Mesenchymal stem cell of the bone marrow (primary cell): ENCODE measurements around a stretch of chr2.

DNA sequence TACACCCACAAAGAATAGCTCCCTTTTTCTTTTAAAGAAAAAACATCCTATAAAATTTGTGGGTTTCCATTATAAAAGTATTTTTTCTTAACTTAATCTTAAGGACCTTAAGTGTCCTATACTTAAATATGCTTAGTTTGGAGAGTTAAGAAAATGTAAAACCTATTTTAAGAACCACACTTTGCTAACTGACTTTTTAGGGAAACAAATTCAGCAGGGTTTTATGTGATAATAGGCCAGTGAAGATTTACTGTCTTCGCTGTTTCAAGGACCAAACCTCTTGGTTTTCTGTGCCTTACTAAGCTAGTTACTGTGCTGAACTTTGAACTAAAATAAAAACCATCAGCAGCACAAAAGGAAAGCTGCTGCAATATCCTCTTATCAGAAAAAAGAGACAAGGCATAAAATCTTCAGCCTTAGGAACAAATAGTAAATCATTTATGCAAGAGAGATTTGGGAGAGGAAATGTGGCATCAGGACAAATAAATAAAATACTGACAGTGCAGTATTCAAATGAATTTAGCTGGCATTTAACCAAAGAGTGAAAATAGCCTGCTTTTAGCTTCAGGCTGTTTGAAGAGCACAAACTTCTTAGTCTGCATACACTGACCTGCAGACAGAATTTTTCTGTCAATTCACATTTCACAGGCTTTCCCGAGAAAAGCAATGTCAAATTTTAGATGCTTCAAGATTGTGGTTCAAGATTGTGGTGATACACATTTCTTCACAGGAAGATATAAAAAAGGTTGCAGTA, 64.1 kb upstream of the EHBP1 start:
- CAGE, long polyA plus RNA = no peak

DNA sequence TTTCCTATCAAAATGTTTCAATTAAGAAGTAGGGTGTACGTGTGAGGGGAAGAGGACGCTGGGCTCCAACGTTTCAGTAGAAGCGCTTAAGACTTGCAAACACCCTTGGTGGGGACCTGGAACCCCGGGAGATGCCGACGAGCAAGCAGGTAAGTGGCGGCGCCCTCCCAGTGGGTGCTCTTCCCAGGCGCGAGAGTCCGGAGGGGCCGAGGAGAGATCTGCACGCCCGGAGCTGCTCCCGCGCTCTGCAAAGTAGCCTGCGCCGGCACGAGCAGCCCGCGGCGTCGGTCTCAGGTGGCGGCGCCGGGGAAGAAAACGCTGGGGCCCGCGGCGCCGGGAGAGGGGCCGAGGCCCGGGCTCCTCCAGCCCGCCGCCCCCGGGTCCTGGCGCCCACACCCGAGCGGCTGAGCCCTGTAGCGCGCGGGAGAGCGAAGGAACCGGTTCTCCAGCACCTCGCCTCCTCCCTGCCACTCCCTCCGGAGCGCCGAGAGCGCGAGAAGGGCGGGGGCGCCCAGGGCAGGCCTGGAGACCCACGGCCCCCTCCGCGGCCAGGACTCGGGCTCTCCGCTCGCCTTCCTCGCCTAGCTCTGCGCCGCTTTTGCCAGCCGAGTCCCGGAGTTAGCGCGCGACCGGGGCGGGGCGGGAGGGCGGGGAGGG, 498 bp upstream of the OTX1 start:
- CAGE, long polyA plus RNA = no peak

DNA sequence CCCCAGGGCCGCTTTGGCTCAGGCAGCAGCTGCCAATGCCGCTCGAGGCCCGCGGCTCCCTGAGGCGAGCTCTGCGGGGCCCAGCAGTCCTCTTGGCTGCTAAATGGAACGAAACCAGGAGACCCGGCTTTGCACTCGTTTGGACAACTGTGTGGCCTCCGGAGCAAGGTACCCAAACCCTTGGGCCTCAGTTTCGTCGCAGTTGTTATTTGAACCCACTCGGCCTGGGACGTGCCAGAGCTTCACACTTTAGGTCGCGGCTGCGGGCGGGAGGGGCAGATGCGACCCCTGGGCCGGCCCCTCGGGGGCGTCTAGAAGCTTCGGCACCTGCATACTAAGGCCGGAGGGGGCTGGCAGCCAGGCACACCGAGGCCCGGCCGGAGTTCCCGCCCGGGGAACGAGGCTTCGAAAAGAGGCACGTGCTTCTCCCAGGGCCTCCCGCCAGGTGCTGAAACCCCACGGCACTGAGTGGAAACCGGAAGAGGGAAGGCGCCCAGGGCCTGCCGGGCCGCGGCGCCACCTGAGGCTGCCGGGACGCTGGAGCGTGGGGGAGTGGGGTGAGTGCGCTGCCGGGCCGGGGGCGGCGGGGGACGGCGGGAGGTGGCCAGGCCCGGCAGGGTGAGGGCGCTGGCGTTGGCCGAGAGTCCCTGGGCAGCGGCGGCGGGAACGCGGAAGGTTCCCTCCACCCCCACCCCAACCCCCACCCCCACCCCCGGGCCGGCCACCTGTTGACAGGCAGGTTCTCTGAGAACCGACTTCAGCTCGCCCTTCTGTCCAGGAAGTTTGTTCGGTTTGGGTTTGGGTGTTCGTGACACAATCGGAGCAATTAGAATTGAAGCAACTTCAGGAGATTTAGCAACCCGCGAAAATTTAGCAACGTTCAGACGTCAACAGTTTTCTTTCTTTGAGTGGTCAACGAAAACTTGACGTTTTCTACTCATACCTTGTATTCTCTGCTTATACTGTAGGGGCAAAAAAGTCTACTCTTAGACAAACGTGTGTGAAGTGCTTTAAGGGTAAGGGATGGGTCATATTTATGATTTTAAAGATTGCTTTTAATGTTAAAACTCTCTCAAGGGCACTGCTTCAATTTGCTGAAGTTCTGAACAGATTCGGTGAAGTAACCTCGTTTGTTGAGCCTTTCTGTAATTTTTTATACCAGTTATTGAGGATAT, 9.0 kb downstream of the OTX1 start:
- CAGE, long polyA plus RNA = no peak

- CAGE, long polyA plus RNA = no peak
These were observed 120.5 kb upstream of the UGP2 start for GRCh38 chr2:63721209-63721536.

DNA sequence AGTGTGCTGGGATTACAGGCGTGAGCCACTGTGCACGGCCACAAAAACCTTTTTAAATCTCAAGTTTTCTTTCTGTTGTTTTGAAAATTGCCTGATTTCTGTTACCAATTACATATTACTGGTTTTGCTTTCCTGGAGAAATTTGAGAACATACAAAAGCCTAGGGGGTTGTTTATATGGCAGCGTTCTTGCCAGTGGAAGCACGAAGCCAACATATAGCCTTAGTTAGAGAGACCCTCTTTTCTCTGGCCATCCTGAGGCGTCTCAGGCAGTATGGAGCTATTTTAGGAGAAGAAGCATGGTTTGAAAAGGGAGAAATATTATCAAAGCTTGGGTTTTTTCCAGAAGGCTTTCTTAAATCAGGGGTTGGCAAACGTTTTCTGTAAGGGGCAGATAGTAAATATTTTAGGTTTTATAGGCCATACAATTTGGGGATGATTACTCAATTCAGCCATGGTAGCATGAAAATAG, 29.9 kb downstream of the UGP2 start:
- CAGE, long polyA plus RNA = no peak

- CAGE, long polyA plus RNA = no peak
These were observed 47.0 kb downstream of the UGP2 start for GRCh38 chr2:63888390-63889445.

- CAGE, long polyA plus RNA = no peak
These were observed 84.8 kb downstream of the VPS54 start for GRCh38 chr2:63934297-63935025.

GRCh38 chr2:63966371-63967100, 52.7 kb downstream of the VPS54 start:
- CAGE, long polyA plus RNA = no peak

- CAGE, long polyA plus RNA = no peak
These were observed 26.7 kb downstream of the VPS54 start for GRCh38 chr2:63992603-63992911.

DNA sequence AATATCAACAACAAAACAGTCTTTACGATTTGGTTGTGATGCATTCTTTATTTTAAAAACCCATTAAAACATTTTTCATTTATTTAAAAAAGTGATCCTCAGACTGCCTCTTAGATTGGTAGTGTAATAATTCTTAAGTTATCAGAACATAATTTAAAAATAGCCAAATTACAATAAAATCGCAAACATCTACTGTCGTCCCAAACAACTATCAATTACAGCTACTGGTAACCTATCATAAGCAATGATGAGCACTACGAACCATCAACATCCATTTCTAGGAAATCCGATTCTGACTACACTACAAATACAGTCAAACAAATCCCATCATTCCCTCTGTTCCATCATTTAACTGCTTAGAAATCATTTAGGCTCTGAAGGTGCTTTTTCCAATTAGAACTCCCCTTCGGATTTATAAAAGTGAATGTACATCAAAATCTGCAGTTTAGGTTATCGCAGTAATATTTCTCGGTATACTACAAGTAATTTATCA, 1.6 kb downstream of the VPS54 start:
- CAGE, long polyA plus RNA = no peak

DNA sequence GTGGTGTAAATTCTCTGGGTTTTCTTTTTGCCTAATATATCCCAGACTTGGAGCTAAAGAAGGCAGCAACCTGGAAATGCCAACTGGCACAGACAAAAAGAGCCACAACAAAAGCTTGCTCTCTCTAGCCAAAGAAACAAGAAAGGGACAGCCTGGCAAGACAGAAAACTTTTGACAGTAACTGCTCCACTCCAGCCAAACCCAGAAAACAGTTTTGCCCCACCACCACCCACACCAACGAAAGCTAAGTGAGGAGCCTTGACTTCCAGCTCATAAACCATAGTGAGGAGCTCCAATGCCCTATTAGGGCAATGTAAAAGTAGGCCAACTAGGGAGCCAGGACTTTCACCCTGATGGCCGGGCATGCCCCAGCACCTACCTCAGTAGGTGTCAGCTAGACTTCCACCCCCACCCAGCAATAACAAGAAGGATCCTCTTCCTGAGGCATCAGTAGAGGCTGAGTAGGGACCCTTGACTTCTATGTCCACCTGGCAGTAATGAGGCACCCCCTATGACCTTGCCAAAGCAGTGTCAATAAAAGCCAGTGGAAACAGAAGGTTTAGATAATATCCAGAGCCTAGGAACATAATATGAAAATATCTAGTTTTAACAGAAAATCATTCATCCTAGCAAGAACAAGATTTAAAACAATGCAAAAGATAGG, 35.4 kb downstream of the PELI1 start:
- CAGE, long polyA plus RNA = no peak

DNA sequence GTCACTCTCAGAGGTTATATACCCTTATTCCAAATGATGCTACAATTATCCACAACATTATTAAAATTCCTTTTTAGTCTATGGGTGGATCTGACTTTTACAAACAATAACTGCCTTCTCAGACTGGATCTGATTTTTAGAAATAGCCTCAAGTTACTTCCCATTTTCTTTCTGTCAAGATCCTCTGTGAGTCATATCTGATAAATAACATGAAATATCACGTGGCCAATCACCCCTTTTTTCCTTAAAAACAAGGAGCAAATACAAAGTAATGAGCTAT, 6.7 kb downstream of the PELI1 start:
- CAGE, long polyA plus RNA = no peak

- CAGE, long polyA plus RNA = no peak
These were observed 6.2 kb downstream of the PELI1 start for GRCh38 chr2:64137833-64138641.

- CAGE, long polyA plus RNA = no peak
These were observed 78.9 kb upstream of the PELI1 start for GRCh38 chr2:64223128-64223595.

DNA sequence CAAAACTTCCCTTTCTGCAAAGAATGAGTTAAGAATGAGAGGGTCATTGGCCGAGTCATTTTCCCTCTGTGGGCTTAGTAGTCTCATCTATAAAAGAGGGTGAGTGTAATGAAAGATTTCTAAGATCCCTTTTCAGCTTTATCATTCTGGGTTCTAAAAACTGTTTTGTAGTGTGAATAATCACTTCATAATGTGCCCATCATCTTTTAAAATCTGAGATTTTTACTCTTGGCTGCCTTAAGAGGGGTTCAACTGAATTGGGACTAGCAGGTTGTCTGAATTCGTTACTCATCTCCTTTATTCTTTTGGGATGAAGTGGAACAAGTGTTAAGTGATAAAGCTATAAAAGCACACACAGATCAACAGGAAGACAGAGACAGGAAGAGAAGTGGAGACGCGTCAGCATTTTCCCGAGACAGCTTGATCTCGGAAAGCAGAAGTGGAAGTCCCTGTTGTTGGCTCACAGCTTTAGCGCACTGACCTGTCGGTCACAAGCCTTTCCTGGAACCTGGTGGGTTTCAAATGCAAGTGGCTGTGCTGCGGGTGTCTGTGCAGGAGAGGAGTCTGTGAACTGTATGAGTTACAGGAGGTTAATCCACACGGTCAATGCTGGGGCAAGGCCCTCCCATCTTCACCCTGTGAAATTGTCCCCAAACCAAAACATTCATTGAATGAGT, 116.5 kb upstream of the PELI1 start:
- CAGE, long polyA plus RNA = no peak

DNA sequence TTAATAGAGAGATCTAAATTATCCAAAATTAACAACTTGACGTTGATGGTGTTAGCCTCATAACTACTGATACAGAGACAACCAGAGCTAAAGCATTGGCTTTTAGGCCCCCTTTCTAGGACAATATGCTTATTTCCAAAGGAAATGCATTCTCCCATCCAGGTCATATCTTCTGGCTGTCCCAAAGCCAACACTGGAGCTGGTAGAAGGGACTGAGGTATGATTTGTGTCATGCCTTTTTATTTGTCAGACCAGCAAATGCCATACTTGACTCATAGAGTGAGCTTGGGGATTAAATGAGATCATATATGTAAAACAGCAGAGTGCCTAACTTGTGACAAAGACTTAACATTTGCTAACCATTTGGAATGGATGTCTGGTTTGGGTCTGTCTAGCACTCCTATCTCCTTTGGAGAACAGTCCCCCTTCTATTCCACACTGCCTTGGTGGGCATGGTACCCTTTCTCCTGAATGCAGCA, 128.6 kb upstream of the LGALSL start:
- CAGE, long polyA plus RNA = no peak

DNA sequence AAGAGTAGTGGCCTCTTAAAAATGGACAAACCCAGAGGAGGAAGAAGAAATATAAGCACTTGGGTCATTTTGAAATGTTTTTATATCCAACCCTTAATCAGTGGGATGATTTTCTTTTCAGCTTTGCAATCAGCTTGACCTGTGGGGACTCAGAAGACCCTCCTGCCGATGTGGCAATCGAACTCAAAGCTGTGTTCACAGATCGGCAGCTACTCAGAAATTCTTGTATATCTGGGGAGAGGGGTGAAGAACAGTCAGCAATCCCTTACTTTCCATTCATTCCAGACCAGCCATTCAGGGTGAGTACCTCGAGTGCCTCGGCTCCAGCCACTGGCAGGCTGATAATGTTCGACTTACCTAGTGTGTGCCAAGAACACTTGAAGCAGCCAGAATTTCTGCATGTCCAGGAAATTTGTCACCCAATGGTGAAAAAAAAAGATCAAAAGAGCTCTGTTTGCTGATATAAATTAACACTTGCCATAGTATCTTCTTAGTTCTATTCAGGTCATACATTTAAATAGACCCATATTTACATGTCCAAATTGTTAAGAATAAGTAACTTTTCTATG, 2.3 kb downstream of the LGALSL start:
- CAGE, long polyA plus RNA = no peak

- CAGE, long polyA plus RNA = no peak
These were observed 16.9 kb downstream of the AFTPH start for GRCh38 chr2:64541046-64541455.

DNA sequence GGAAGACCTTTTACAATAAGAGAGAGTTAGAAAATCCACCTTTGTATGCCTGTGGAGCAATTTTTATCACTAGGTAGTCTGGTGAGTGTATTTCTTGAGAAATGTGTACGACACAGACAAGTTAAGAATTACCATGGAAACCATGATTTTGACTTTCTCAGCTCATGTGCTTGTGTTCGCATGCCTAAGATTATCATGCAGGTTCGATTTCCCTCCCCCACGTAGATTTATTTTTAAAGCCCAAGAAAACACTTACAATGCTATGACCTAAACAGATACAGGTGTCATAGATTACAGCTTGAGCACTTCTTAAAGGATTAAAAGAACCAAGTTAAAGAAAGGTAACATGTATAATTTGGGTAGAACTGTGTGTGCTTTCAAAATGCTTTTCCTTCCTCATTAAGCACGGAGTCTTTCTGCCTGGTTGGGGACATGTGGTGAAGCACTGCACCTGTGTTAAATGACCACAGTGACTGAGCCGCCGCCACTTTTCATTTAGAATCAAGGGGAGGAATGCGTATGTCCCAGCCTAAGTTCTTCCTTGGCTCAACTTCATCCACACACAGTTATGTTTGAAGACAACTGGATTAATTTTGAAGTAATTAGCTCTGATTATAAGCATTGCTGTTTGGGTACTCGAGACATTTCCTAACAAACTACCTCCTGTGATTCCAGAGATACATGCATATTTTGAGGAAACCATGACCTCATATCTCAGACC, 16.5 kb downstream of the SERTAD2 start:
- CAGE, long polyA plus RNA = no peak

DNA sequence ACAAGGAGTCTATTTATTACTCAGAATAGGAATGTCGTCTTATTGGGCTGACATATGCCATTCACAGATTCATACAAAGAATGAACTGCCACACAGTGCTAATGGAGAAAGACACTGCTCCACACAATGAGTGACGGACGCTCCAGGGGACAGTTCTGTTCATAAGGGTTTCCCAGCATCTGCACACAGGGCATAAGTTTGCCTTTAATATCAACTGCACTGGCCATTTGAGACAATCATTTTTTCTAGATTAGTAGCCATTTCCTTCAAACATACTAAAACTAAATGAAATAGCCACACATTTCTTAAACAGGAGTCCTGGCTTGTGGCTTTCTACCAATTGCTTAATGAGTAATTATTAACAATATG, 3.4 kb downstream of the SERTAD2 start:
- CAGE, long polyA plus RNA = no peak